IMR-90 (cell line): ENCODE results near the genes RPS4Y1, TGIF2LY, PCDH11Y, DDX3Y, HSFY1, KDM5D, CDY1B and CDY1.

DNA sequence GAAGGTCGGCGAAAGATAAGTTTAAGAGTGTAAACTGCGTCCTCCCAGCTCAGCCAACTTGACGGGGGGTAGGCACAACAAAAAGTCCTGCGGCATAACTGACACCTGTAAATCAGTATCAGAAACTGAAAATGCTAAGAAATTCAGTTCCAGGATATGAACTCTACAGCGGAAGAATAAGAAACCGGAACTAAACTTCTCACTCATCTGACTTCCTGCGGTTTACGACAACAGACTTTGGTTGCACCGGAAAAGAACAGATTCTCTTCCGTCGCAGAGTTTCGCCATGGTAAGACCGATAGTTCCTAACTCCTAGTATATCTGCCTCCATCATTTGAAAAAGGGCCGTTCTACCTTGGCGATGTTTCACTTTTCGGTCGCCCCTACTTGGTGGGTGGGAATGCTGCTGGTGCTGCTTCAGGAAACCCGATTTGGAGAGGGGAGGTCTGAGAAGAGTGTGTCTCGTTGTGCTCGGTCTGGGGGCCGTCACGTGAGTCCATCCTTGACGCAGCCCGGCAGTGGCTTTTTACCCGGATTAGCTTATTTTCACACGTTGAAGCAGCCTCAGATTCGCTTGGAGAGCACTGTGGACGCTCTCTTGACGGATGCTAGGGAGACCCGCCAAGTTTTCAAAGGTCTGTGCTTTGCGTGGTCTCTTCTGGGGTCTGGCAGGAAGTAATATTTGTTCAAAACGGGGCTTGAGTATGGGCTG is at the start of gene RPS4Y1:
Gene RPS4Y1 (plus strand): TSS at position 264 of the 712 bp plus-strand sequence.
- RRBS, result no CpG with 5 or more reads among the region's 33 CpGs
CAGE:
- cytosol, long polyA plus RNA, result no peak
- long polyA plus RNA, result no peak
- nucleus, long polyA plus RNA, result no peak

- RRBS, result no CpG with 5 or more reads among the region's 9 CpGs
CAGE:
- cytosol, long polyA plus RNA, result no peak
- long polyA plus RNA, result no peak
- nucleus, long polyA plus RNA, result no peak
Observed at GRCh38 chrY:3578838-3579233, at the start of gene TGIF2LY. TSS of gene TGIF2LY (plus strand) at chrY:3579067.

GRCh38 chrY:5000001-5000440 is at the start of gene PCDH11Y:
TSS of gene PCDH11Y (plus strand) at chrY:5000296.
- RRBS, result no CpG with 5 or more reads among the region's 23 CpGs
CAGE:
- cytosol, long polyA plus RNA, result no peak
- long polyA plus RNA, result no peak
- nucleus, long polyA plus RNA, result no peak

DNA sequence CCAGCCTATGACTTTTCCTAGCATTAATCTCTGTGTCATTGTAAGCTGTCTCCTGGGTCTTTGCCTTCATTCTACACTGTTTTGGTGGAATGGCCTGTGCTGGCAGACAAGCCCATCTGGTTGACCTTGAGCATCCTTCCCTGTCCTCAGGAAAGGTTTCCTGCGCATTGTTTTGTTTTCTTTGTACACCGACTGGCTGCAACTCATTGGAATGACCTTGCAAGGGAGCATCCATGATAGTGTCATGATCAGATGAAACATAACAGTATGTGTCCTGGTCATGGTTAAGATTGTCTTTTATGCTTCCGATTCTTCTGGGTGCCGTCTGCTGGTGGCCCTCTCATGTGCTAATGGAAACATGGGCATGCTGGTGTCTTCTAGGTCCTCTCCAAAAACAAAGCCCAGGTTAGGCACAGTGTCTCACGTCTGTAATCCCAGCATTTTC is 410.6 kb upstream of the AMELY start:
- RRBS, result no CpG with 5 or more reads among the region's 5 CpGs
CAGE:
- cytosol, long polyA plus RNA, result no peak
- long polyA plus RNA, result no peak
- nucleus, long polyA plus RNA, result no peak

DNA sequence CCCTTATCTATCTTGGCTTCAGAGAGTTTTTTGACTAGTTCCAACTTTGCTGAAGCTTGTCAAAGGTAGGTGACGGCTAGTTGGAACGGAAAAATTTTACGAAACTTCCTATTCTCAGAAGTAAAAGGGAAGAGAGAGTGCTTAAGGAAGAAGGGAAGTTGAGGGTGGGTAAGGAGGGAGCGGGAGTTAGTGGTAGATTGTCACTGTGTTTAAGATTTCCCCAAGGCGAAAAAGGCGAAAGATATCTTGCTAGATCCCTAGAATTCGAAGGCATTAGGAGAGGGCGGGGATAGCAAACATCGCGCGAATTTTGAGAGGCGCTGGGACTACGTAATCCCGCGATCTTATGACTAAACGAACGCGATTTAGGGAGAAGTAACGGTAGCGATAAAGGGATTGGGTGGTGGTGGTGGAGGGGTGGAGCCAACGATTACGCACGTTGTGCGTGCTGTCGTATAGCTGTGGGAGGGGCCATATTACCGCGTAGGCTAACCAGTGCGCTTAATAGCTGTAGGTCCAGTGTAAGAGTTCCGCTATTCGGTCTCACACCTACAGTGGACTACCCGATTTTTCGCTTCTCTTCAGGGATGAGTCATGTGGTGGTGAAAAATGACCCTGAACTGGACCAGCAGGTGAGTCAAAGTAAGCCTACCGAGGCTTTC is at the start of gene DDX3Y:
Gene DDX3Y (plus strand): TSS at position 519 of the 662 bp plus-strand sequence.
- RRBS, result no CpG with 5 or more reads among the region's 33 CpGs
CAGE:
- cytosol, long polyA plus RNA, result no peak
- long polyA plus RNA, result no peak
- nucleus, long polyA plus RNA, result no peak

- RRBS, result no CpG with 5 or more reads among the region's 29 CpGs
CAGE:
- cytosol, long polyA plus RNA, result no peak
- long polyA plus RNA, result no peak
- nucleus, long polyA plus RNA, result no peak
Observed at GRCh38 chrY:13702434-13703042, 1.2 kb upstream of the TMSB4Y start.

DNA sequence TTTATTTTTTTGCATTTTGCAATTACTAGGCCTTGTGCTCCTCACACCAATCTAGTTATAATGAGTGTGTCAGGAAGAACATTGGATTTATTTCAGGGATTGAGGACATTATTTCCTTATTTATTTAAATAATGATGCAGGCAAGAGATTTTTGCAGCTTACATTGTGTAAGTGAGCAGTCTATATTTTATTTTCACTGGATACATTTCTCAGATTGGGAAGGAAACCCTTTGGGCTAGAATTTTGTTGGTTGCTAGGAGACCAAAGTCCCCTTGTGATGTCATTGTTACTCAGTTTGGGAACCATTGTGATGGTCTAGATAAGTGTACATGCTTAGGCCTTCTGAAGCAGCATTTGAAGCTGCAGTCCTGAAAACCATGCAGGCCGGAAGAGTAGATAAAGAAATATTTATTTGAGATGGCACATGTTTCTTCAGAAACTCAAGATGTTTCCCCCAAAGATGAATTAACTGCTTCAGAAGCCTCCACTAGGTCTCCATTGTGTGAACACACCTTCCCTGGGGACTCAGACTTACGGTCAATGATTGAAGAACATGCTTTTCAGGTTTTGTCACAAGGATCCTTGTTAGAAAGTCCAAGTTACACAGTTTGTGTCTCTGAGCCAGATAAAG is at the start of gene HSFY1:
Gene HSFY1 (plus strand): TSS at position 350 of the 631 bp plus-strand sequence.
- RRBS, result no CpG with 5 or more reads among the region's 2 CpGs
CAGE:
- cytosol, long polyA plus RNA, result no peak
- long polyA plus RNA, result no peak
- nucleus, long polyA plus RNA, result no peak

GRCh38 chrY:19107607-19108108 is 334.1 kb upstream of the HSFY2 start:
- RRBS, result no CpG with 5 or more reads among the region's 8 CpGs
CAGE:
- cytosol, long polyA plus RNA, result no peak
- long polyA plus RNA, result no peak
- nucleus, long polyA plus RNA, result no peak

GRCh38 chrY:19744619-19745465 is at the start of gene KDM5D:
TSS of gene KDM5D (minus strand) at chrY:19744726.
- RRBS, result no CpG with 5 or more reads among the region's 41 CpGs
CAGE:
- cytosol, long polyA plus RNA, result no peak
- long polyA plus RNA, result no peak
- nucleus, long polyA plus RNA, result no peak

DNA sequence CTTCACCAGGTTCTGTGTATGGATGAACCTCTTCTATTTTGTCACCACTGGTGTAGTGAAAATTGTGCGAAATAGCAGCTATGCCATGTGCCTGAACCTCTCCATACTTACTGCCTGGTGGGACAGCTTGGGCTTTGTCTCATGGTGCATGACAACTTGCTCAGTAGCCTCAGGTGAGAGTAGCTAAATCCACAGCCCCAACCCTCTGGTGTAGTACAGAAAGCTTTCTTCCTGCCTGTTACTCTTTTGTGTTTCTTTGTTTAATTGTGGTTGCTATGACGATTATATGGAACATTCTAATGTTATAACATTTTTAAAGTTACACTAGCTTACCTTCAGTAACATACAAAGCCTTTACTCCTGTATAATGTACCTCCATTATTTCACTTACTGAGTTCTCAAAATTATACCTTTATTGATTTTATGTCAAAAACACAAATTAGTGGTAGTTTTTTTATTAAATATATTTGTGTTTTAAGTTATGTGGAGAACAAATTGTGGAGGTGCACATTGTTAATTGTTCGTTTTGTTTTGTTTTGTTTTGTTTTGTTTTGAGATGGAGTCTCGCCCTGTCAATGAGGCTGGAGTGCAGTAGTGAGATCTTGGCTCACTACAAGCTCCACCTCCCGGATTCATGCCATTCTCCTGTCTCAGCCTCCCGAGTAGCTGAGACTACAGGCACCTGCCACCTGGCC is at the start of gene CDY1B:
Gene CDY1B (minus strand): TSS at position 245 of the 695 bp plus-strand sequence.
- RRBS, result no CpG with 5 or more reads among the region's 6 CpGs
CAGE:
- cytosol, long polyA plus RNA, result no peak
- long polyA plus RNA, result no peak
- nucleus, long polyA plus RNA, result no peak

DNA sequence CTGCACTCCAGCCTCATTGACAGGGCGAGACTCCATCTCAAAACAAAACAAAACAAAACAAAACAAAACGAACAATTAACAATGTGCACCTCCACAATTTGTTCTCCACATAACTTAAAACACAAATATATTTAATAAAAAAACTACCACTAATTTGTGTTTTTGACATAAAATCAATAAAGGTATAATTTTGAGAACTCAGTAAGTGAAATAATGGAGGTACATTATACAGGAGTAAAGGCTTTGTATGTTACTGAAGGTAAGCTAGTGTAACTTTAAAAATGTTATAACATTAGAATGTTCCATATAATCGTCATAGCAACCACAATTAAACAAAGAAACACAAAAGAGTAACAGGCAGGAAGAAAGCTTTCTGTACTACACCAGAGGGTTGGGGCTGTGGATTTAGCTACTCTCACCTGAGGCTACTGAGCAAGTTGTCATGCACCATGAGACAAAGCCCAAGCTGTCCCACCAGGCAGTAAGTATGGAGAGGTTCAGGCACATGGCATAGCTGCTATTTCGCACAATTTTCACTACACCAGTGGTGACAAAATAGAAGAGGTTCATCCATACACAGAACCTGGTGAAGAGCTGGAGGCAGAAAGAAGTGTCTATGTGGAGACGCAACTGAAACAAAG is at the start of gene CDY1:
Gene CDY1 (plus strand): TSS at position 353 of the 641 bp plus-strand sequence.
- RRBS, result no CpG with 5 or more reads among the region's 5 CpGs
CAGE:
- cytosol, long polyA plus RNA, result no peak
- long polyA plus RNA, result no peak
- nucleus, long polyA plus RNA, result no peak

GRCh38 chrY:26400725-26401051 is 778.8 kb downstream of the CDY1 start:
- RRBS, result no CpG with 5 or more reads among the region's 2 CpGs
CAGE:
- cytosol, long polyA plus RNA, result no peak
- long polyA plus RNA, result no peak
- nucleus, long polyA plus RNA, result no peak